ENCODE measurements around a stretch of chr5.

- PRO-cap, 7 experiments = no peak in any of the 7 experiments
- RAMPAGE, long total RNA, 2 experiments = no peak in any of the 2 experiments
Measured at GRCh38 chr5:10606972-10607747, 43.3 kb downstream of the ANKRD33B start.

GRCh38 chr5:10631653-10632024, 67.8 kb downstream of the ANKRD33B start:
- PRO-cap, 7 experiments = no peak in any of the 7 experiments
- RAMPAGE, long total RNA, 2 experiments = no peak in any of the 2 experiments

DNA sequence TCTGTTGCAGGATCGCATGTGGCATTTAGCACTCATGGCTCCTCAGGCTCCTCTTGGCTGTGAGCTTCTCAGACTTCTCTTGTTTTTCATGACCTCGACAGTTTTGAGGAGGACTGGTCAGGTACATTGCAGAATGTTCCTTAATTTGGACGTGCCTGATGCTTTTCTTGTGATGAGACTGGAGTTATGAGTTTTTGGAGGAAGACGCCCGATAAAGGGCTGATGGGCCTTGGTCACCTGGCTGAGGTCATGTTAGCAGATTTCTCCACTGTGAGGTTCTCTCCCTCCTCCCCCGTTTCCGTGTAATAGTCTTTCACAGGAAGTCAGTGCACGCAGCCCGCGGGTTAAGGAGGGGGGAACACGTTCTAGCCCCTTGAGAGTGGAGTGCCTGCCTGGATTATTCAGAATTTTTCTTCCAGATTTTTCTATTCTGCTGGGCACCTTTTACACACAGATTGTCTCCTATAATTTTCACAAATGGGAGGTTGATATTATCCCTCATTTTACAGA, 69.8 kb downstream of the ANKRD33B start:
- PRO-cap, 7 experiments = no peak in any of the 7 experiments
- RAMPAGE, long total RNA, 2 experiments = no peak in any of the 2 experiments

GRCh38 chr5:11012234-11012808, 251.3 kb upstream of the DAP start:
- PRO-cap, 7 experiments = no peak in any of the 7 experiments
- RAMPAGE, long total RNA, 2 experiments = no peak in any of the 2 experiments

DNA sequence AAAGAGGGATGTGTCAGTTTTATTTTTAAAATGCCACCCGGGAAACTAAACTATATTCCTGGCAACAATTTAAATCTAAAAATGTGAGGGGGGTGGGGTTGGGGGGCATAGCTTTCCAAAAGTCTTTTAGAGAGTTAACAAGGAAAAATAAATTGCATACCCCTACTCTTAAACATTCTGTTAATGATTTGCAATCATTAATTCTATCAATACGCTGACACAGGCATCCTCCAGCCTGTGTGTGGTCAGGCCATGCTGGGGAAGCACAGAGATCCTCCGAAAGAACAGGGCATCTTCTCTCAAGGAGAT, 302.6 kb upstream of the DAP start:
- PRO-cap, 7 experiments = no peak in any of the 7 experiments
- RAMPAGE, long total RNA, 2 experiments = no peak in any of the 2 experiments

DNA sequence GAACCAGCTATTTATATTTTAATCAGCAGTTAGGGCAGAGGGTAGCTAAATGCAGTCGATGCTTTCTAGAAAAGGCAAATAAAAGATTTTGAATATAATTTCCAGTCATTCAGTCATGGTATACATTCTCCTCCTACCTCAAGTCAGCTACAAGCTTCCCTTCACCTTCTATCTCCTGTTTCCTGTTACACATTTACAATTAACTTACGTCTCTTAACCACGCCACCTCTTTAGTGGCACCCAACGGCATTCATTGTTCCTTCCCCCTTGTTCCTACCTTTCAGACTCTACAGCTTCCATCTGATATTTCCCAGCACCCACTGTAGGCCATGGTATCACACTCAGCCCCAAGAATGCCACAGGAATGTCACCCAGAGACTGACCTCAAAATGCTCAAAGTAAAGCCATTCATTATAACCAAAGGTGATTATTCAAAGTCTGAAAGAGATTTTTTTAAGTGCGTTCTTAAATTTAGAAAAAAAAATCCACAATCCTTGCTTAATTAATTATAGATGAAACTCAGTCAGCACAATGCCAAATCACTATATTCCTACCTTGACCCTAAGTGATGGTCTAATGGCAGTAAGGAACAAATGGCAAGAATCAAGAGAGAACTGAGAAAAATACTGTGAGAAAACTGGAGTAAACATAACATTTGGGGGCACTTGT, 52.3 kb downstream of the CTNND2 start:
- PRO-cap, 7 experiments = no peak in any of the 7 experiments
- RAMPAGE, long total RNA, 2 experiments = no peak in any of the 2 experiments

DNA sequence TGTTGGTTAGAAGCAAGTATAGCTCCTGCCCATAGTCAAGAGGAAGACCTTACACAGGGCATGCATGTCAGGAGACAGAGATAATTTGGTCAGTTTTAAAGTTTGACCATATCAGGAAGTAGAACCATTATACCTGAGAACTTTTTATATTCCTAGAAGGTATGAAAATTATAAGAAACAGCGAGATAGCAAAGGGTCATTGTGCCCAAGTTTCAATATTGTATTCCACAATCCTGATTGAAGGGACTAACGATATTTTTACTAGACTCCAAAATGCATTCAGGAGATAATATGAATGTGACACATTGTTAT, 984.1 kb upstream of the CTNND2 start:
- PRO-cap, 7 experiments = peak in 2 of 7 experiments; most common minus-strand start position 189 of the sequence (in 2)
- RAMPAGE, long total RNA, 2 experiments = no peak in any of the 2 experiments

DNA sequence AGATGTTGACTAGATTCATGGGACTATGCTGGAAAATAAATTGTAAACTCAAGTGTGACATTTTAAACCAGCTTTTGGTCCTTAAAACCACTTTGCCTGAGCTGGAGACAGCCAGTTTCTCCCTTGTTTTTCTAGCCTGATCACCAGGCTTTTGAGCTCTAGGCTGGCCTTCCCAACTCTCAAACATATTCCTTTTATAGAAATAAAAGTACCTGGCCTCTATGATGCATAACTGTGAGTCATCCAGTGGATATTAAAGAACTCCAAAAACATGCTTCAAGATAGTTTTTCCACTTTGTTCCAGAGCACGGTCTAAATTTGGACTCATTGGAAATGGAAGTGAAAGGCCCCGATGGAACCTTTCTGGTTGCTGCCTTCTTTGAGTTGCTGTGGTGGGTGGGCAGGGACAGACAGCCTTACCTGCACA, 43.0 kb downstream of the TRIO start:
- PRO-cap, 7 experiments = peak in 6 of 7 experiments; most common plus-strand start position 282 of the sequence (in 4); most common minus-strand start position 153 of the sequence (in 6)
- RAMPAGE, long total RNA, 2 experiments = start-site peak on the minus strand in 1 of 2 experiments, centred at position 167 of the sequence, 17 reads per replicate

DNA sequence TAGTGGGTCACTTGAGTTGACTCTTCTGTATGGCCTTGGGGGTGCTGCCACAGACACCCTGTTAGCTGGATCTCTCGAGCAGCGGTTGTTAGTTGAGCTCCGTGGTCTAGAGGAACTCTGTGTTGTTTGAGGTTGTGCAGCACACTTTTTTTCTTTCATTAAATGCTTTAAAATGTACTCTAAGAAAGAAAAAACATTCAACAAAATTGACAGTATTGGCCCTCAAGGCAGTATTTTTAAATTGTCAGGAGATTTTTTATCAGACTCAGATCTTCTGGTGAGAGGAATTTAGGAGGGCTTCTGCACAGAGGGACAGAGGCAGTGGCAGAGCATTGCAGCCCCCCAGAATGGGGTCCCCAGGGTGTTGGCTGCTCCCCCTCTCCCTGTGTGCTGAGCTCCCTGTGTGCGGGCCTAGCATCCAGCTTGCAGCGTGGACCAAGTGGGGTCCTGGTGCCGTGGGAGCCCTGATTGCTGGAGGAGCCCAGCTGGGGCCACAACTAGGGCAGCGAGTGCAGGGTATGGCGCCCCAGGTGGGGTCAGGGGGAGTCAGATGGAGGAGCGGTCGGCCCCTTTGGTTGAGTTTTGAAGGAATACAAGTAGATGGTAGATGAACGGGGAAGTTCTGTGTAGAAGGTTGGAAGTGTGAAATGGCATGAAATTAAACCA, 66.6 kb downstream of the TRIO start:
- PRO-cap, 7 experiments = no peak in any of the 7 experiments
- RAMPAGE, long total RNA, 2 experiments = no peak in any of the 2 experiments

DNA sequence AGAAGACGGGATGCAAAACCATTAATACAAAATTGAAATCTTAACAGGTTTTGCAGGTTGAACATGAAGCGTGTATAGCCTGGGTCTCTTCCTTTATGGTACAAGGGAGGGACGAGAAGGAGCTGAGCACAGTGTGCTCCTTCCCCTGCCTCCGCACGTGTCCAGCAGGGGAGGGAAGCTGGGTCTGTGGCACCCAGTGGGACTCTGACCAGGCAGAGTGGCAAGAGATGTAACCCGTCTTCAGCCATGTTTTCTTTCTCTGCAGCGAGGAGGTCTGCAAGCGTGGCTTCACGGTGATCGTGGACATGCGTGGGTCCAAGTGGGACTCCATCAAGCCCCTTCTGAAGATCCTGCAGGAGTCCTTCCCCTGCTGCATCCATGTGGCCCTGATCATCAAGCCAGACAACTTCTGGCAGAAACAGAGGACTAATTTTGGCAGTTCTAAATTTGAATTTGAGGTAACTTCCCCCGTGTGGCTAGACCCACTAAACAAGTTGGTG, 143.5 kb downstream of the TRIO start:
- PRO-cap, 7 experiments = no peak in any of the 7 experiments
- RAMPAGE, long total RNA, 2 experiments = no peak in any of the 2 experiments

DNA sequence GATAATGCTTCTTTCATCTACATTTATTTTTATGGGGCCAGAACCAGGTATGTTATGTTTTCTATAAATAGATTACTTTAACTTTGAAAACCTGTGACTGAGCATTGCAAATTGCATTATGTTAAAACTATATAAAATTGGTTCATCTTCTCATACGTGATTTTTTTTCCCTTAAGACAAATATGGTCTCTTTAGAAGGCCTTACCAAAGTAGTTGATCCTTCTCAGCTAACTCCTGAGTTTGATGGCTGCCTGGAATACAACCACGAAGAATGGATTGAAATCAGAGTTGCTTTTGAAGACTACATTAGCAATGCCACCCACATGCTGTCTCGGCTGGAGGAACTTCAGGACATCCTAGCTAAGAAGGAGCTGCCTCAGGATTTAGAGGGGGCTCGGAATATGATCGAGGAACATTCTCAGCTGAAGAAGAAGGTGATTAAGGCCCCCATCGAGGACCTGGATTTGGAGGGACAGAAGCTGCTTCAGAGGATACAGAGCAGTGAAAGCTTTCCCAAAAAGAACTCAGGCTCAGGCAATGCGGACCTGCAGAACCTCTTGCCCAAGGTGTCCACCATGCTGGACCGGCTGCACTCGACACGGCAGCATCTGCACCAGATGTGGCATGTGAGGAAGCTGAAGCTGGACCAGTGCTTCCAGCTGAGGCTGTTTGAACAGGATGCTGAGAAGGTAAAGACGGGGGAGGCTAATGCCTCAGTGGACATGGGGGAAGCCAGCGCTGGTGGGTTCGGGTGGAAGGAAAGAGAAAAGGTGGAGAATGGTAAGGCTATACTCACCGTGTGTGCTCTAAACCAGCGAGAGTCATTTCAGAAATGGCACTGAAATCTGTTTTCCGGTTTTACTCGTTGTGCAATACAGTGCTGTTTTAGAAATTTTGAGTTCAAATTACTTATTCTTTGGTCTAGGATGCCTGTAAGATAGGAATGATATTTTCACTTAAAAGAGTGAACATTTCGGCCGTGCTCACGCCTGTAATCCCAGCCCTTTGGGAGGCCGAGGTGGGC, 147.7 kb downstream of the TRIO start:
- PRO-cap, 7 experiments = no peak in any of the 7 experiments
- RAMPAGE, long total RNA, 2 experiments = no peak in any of the 2 experiments

GRCh38 chr5:14296903-14297265, 153.7 kb downstream of the TRIO start:
- PRO-cap, 7 experiments = no peak in any of the 7 experiments
- RAMPAGE, long total RNA, 2 experiments = no peak in any of the 2 experiments

- PRO-cap, 7 experiments = no peak in any of the 7 experiments
- RAMPAGE, long total RNA, 2 experiments = no peak in any of the 2 experiments
Measured at GRCh38 chr5:14387088-14387987, 194.3 kb upstream of the OTULINL start.

- PRO-cap, 7 experiments = peak in 6 of 7 experiments; most common plus-strand start chr5:14450142 (in 6); most common minus-strand start chr5:14449971 (in 1)
- RAMPAGE, long total RNA, 2 experiments = no peak in any of the 2 experiments
Measured at GRCh38 chr5:14449736-14450613, 131.6 kb upstream of the OTULINL start.

DNA sequence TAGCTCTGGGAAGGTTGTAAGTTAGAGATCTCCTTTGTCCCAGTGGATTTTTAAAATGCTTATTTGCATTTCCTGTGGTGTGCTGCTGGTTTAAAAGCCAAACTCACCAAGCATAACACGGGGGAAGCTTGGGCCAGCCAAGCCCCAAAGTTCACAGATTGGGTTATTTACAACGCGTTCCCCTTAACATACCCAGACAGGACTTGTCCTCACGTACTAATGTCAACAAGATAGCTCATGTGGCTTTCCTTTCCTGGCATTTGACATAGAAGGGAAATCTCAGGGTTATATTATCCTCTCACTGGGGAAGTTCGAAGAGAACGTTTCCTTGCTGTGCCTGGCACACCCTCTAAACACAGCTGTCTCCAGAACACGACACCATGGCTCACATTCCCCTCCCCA, 46.9 kb upstream of the OTULINL start:
- PRO-cap, 7 experiments = no peak in any of the 7 experiments
- RAMPAGE, long total RNA, 2 experiments = no peak in any of the 2 experiments

DNA sequence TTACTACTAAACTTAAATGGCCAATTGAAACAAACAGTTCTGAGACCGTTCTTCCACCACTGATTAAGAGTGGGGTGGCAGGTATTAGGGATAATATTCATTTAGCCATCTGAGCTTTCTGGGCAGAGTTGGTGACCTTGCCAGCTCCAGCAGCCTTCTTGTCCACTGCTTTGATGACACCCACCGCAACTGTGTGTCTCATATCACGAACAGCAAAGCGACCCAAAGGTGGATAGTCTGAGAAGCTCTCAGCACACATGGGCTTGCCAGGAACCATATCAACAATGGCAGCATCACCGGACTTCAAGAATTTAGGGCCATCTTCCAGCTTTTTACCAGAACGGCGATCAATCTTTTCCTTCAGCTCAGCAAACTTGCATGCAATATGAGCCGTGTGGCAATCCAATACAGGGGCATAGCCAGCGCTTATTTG, 12.7 kb upstream of the OTULIN start:
- PRO-cap, 7 experiments = no peak in any of the 7 experiments
- RAMPAGE, long total RNA, 2 experiments = no peak in any of the 2 experiments

GRCh38 chr5:14676389-14676924, 11.9 kb downstream of the OTULIN start:
- PRO-cap, 7 experiments = no peak in any of the 7 experiments
- RAMPAGE, long total RNA, 2 experiments = no peak in any of the 2 experiments

DNA sequence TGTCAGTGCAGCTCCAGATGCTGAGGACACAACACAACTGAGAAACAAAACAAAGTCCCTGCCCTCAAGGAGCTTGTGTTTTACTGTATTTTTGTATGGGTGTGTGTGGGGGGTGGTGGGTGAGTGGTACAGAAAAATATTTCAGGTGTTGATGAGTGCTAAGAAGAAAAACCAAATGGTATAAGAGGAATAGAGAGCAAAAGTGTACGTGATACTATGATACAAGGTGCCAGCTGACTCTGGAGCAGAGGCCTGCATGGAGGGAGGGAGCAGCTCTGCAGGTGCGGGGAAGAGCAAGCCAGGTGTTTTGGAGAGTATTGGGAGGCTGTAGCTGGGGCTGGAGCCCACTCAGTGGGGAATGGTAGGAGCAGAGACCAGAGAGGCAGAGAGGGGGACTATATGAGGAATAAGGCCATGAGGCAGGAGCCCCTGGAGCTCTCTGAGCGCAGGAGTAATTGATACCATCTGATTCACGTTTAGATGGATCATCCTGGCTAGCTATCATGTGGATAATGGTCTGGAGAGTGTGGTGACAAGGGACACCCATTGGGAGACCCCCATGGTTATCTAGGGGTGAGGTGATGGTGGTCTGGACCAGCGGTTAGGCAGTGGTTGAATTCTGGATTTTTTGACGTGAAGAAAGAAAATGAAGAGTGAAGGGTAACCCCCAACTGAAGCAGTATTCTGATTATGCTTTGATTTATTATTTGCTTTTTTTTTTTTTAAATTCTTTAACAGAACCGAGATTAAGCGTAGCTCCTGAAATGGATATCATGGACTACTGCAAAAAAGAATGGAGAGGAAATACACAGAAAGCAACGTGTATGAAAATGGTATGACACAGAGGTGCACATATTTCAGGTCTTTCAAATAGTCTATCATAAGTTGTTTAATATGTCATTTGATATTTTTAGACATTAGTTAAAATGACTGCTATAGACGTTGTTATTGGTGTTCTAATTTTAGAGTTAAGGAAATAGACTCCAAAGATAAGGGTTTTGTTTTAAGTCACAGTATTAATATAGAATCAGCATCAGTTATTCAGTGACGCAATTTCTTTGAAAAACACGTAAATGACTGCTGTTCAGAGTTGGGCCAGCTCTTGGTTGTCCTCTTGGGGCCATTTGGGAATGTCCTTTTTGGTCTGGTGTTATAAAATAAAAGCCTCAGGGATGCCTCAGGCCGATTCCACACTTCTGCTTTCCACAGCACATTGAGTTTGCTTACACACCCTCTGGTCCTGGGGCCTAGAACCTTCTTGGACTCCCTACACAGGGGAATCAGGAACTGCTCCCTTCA, 13.9 kb downstream of the OTULIN start:
- PRO-cap, 7 experiments = no peak in any of the 7 experiments
- RAMPAGE, long total RNA, 2 experiments = no peak in any of the 2 experiments

DNA sequence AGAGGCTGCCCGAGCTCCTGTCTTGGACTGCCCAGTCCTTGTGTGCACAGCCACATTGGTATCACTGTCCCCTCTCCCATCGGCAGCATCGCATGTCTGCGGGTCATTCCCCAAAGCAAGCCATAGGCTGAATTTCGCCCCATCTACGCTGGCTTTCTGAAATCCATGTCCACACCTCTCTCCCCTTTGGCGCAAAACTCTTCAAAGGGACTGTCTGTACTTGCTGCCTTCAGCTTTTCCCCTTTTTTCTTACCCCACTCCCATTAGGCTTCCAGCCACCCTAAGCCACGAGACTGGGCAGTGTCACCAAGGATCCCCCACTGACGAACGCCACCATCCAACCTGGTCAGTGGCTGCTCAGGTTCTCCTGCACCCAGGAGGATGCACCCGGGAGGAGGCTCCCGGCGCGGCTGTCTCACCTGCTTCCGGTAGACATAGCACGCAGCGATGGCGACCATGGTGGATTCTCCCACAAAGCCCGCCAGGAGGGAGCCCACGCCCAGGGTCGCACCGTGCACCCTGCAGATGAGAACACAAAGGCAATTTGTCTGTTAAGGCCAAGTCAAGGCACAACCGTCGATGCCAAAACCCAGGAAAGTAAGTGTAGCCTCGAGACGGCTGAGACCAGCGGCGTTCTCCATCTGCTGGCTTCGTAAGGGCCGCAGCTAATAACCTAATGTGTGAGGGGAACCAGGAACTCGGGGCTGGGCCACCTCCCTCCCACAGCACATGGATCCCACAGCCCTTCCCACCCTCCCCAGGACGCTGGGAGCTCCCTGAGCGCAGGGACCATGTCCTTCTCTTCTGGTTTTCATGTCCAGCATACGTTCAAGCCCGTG, 48.2 kb downstream of the OTULIN start:
- PRO-cap, 7 experiments = no peak in any of the 7 experiments
- RAMPAGE, long total RNA, 2 experiments = no peak in any of the 2 experiments

- PRO-cap, 7 experiments = no peak in any of the 7 experiments
- RAMPAGE, long total RNA, 2 experiments = no peak in any of the 2 experiments
Measured at GRCh38 chr5:14841492-14841861, 30.1 kb downstream of the ANKH start.